Left common carotid artery plus branches (tissue), 1 donor: ENCODE measurements around the genes PRSS27 and SRRM2.

DNA sequence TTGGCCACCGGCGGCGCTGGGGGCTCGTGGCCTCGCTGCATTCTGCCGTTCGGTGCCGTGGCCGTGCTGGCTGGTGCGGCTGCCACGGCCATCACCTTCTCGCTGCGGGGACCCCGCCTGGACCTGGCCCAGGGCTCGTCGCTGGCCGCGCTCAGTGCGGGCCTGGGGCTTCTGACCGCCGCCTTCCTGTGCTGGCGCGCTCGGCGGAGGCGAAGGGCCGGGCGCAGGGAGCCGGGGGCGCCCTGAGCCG is 3.3 kb upstream of the NTN3 start:
- PRO-cap: no peak

GRCh38 chr16:2468158-2468845 is 2.8 kb upstream of the NTN3 start:
- PRO-cap: no peak

DNA sequence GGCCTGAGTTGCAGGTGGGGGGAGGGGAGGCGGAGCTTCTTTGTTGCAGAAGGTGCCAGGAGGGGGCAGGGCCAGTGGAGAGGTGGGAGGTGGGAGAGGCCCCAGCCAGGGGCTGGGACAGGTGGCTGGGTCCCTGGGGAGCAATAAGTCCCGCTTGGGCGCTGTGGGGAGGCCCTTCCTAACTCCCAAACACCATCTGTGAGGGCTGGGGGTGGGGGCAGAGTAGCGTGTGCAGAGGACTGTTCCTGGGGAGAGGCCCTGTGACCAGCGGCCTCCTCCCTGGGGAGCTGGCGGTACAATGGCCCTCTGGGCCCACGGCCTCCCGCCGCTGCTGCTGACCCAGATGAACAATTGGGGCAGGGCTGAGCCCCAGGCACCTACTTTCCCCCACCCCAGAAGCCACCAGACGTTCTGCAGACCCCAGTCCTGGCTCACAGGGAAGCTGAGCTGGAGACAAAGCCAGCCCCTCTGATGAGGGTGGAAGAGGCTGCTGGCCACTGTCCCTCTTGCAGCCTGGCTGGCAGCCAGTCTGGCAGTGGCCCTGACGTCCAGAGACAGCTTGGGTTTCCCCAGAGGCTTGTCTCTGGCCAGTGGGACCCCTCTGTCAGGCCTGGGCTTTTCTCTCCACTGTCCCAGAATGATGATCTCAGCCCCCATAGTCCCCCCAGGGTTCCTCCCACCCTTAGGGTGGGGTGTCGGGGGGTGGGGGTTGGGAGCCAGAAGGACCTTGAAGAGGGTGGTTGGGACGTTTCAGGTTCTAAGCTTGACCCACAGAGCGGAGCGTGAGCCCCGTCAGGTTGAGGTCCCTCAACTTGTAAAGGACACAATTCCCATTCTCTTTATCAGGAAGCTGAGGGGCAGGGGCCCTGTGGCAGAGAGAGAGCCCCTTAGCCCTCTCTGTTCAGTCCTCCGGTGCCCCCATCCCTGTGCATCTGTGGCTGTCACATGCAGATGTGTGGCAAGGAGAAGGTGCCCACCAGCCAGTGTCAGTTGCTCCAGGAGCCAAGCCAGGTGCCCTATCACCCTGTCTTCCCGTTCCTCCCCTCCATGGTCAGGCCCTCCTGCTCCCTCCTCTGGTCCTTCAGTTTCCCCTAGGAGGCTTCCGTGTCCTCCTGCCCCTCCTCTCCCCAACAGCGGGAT is 1.9 kb upstream of the NTN3 start:
- PRO-cap: no peak

DNA sequence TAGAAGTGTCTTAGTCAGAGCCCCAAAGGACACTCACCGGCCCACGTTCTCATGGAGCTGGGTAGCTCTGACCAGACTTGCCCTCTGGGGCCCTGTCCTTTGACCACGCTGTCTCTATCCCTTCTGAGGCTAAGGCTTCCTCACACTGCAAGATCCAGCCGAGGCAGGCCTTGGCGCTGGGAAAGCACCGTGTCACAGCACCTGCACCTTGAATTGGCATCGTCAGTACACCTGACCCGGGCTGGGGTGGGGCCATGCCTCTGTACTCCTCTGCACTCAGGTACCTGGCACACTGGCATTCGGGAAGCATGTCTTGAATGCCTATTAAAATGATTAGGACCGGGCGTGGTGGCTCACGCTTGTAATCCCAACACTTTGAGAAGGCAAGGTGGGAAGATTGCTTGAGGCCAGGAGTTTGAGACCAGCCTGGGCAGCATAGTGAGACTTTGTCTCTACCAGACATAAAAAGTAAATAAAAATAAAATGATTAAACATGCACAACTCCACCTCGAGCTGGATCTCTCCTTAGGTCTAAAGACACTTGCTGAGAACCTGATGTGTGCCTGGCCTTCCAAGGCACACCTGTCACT is 6.1 kb downstream of the TBC1D24 start:
- PRO-cap: no peak

DNA sequence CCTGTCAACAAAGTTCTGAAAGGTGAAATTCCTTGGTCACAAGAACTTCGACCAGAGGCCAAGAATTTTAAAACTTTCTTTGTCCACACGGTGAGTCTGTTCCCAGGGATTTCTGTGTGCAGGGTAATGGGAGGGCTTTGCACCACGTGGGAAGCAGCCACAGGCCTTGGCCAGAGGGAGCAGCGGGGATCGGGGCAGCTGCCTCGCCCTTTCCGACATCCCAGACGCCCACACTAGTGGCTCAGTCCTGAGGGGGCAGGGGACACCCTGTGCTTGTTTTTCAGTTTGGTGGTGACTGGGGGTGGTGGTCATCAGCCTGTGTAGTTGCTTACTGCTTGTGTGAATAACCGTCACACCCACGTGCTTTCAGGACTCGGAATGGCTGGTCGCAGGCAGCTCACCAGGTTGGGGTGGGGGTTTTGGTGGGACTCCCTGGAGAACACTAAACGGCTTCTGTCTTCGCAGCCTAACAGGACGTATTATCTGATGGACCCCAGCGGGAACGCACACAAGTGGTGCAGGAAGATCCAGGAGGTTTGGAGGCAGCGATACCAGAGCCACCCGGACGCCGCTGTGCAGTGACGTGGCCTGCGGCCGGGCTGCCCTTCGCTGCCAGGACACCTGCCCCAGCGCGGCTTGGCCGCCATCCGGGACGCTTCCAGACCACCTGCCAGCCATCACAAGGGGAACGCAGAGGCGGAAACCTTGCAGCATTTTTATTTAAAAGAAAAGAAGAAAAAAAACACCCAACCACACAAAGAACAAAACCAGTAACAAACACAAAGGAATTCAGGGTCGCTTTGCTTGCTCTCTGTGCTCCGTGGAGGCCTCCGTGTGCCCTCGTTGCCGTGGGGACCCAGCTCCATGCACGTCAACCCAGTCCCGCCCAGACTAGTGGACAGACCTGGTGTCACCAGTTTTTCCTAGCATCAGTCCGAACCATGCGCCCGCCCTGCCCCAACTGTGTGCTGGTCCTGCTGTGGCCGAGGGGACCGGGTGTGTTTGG is 59.7 kb downstream of the PDPK1 start:
- PRO-cap: no peak

DNA sequence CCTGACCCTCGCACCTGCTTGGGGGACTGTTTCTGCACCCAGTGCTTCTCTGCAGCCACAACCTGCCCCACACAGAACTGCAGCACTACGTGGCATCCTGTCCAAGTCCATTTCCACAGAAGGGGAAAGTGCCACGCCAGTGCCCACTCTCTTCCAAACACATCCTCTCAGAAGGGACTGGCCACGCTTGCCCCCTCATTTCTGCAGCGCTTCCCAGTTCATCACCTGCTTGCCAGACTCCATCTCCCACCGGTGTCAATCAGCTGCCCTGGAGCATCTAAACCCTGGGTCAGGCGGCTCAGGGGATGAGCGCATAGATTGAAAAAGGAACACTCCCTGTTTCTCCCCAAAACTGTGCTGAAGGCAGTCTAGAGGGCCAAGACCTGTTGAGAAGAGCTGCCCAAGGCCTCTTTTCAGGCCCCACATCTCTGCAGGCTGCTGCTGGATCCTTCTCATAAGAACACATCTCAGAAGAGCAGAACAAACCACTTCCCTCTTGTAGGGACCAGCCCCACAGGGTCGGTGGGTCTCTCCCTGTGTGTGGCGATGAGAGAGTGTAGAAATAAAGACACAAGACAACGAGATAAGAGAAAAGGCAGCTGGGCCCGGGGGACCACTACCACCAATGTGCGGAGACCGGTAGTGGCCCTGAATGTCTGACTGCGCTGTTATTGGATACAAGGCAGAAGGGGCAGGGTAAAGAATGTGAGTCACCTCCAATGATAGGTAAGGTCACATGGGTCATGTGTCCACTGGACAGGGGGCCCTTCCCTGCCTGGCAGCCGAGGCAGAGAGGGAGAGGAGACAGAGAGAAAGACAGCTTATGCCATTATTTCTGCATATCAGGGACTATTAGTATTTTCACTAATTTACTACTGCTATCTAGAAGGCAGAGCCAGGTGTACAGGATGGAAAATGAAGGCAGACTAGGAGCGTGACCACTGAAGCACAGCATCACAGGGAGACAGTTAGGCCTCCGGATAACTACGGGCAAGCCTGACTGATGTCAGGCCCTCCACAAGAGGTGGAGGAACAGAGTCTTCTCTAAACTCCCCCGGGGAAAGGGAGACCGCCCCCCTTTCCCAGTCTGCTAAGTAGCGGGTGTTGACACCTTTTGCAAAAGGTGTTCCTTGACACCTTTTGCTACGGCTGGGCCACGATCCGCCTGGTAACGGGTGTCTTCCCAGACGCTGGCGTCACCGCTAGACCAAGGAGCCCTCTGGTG is 22.1 kb upstream of the KCTD5 start:
- PRO-cap: no peak

DNA sequence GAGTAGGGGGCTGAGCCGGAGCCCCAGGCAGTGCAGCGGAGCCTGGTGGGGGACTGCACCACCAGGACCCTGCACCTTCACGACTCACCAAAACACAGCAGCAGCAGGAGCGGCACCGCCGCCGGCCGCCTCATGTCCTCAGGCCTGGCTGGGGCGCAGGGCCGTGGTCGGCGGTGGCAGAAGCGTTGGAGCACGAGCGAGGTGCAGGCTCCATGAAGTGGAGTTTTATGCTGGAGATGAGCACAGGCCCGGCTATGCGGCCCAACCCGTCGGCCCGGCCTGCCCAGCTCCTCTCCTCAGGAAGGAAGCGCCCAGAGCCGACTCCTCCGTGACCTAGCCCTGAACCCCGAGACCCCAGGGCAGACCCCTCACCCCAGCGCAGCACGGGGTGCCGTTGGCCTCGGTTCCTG is at the start of gene PRSS27:
TSS of gene PRSS27 (minus strand) at position 198 of the 410 bp plus-strand sequence.
- PRO-cap: no peak

- PRO-cap: unidirectional peak, plus-strand start at chr16:2752650; bidirectional peak, plus-strand start at chr16:2752994, minus-strand start at chr16:2752963
Measured at GRCh38 chr16:2752137-2753239, at the start of gene SRRM2. TSS of gene SRRM2 (plus strand) at chr16:2752638.

DNA sequence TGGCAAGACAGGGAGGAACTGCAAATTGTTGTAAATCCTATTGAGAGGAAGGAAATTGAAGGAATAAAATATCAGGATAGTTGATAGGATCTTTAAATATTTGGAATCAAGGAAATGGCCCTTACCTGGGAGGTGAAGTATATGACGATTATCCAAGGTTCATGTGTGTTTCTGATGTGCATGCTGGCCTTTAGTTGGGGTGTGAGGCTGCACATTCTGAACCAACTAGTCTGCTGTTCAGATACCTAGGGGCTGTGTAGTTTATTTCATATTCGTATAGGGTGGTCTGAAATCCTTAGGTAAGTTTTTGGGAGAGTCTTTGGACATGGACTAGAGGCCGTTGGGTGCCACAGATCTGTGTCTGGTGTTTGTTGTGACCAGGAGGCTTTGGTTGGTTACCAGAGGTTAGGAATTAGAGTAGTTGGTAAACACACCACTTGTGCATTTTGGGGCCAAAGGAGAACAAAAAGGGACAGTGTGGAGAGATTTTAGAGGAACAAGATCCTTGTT is 3.1 kb downstream of the SRRM2 start:
- PRO-cap: no peak

- PRO-cap: no peak
Measured at GRCh38 chr16:2764183-2764303, 11.6 kb downstream of the SRRM2 start.

- PRO-cap: no peak
Measured at GRCh38 chr16:2770919-2771538, 6.1 kb downstream of the ELOB start.

DNA sequence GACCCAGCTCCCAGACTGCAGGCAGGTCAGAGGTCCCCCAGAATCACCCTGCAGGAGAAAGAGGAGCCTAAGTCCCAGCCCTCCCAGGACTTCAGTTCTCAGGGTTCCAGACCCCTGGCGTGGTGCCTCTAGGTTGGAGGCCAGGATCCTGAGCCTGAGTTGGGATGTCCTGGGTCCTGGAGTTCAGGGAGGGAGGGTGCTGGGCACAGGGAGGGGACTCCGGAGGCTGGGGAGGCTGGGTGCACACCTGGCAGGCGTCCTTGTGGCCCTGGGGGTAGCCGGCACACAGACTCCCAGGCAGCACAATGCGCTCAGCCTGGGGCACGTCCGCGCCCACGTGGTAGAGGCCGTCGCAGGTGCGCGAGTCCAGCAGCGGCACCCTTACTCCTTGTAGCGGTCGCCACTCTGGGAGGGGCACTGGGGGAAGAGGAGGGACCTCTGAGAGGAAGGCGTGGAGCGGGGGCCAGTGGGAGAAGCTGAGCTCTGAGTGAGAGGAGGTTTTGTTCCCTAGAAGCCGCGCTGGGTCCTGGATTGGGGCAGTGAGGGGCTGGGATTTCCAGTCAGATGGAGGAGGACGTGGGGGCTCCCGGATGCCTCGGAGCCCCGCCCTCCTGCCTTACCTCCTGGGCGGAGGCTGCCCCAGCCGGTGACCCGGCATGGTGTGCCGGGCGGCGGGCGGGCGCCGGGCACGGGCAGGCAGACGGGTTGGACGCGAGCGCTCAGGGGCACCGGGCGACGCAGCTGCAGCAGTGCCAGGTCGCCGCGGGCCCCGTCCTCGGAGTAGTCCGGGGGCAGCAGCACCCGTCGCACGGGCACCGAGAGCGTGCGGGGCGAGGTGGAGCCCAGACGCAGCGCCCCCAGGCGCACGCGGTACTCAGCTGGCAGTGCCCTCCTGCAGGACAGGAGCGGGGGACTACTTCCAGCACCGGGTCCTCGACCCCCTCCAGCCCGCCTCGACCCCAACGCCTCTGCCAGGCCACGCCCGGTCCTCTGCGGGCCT is 2.3 kb downstream of the PRSS33 start:
- PRO-cap: no peak

DNA sequence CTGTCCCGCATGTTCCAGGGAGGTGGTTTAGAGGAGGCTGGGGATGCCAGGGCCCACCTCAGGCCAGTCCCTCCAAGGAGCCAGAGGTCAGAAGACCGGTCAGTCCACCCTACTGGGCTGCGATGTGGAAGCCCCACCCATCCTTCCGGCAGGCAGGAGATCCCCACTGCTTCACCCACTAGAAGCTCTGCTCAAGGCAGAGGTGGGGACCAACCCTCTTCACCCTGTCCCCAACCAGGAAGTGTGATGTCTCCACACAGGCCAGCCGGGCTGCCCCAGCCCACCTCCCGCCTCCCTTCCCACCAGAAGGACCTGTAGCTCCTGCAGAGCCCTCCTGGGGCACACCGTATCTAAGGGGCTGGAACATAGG is 11.8 kb downstream of the ZG16B start:
- PRO-cap: no peak

DNA sequence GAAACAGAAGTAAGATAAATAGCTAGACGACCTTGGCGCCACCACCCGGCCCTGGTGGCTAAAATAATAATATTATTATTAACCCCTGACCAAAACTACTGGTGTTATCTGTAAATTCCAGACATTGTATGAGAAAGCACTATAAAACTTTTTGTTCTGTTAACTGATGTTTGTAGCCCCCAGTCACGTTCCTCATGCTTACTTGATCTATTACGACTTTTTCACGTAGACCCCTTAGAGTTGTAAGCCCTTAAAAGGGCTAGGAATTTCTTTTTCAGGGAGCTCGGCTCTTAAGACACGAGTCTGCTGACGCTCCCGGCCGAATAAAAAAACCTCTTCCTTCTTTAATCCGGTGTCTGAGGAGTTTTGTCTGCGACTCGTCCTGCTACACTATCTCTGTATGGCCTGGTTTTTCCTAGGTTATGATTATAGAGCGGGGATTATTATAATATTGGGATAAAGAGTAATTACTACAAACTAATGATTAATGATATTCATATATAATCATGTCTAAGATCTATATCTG is 4.2 kb upstream of the FLYWCH1 start:
- PRO-cap: no peak

DNA sequence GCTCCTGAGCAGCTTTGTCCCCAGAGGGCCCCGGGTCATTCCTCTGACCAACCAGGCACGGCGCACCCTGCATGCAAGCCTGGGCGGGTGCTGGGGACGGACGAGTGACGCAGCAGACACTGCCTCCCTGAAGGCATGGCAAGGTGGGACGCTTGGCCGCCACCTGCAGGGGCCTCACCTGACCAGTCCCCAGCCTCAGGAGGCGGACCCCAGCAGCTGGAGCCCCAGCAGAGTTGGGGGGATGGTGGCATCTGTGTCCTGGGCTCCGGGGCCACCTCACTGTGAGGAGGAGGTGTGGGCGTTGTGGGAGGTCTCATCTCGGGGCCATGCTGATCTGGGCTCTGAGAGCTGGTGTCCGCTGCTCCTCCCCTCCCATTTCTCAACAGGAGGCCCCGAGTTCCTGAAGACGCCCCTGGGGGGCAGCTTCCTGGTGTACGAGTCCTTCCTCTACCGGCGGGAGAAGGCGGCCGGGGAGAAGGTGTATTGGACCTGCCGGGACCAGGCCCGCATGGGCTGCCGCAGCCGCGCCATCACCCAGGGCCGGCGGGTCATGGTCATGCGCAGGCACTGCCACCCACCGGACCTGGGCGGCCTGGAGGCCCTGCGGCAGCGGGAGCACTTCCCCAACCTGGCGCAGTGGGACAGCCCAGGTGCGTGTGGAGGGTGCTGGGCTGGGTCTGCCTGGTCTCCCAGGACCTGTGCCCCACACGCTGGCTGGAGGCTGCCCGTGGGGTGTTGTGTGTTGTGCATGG is 25.2 kb downstream of the FLYWCH1 start:
- PRO-cap: no peak

GRCh38 chr16:2985746-2986547 is 5.7 kb upstream of the PKMYT1 start:
- PRO-cap: no peak

DNA sequence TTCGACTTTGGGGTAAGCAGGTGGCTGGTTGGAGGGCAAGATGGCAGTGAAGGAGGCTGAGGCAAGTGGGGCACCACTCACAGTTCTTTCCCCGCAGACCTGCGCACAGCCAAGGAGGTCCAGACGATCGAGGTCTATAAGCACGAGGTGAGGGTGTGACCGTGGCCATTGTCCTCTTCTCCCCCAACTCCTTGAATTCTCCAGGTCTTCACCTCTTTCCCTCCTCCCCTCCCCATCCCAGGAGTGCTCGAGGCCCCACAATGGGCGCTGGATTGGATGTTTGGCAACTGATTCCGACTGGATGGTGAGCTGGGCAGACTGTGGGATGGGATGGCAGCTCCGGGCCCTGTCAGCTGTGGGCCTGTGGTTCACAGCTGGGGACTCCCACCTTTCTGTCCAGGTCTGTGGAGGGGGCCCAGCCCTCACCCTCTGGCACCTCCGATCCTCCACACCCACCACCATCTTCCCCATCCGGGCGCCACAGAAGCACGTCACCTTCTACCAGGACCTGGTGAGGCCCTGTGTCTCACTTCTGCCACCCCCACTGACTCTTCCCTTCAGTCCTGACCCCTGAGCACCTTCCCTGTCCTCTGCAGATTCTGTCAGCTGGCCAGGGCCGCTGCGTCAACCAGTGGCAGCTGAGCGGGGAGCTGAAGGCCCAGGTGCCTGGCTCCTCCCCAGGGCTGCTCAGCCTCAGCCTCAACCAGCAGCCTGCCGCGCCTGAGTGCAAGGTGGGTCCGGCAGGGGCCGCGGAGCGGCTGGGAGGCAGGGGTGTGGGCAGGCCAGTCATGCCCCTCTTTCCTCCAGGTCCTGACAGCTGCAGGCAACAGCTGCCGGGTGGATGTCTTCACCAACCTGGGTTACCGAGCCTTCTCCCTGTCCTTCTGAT is 3.2 kb downstream of the THOC6 start:
- PRO-cap: no peak

- PRO-cap: no peak
Measured at GRCh38 chr16:3123486-3123888, 11.1 kb downstream of the ZNF205 start.

- PRO-cap: no peak
Measured at GRCh38 chr16:3149524-3150195, 14.8 kb downstream of the ZNF213 start.

DNA sequence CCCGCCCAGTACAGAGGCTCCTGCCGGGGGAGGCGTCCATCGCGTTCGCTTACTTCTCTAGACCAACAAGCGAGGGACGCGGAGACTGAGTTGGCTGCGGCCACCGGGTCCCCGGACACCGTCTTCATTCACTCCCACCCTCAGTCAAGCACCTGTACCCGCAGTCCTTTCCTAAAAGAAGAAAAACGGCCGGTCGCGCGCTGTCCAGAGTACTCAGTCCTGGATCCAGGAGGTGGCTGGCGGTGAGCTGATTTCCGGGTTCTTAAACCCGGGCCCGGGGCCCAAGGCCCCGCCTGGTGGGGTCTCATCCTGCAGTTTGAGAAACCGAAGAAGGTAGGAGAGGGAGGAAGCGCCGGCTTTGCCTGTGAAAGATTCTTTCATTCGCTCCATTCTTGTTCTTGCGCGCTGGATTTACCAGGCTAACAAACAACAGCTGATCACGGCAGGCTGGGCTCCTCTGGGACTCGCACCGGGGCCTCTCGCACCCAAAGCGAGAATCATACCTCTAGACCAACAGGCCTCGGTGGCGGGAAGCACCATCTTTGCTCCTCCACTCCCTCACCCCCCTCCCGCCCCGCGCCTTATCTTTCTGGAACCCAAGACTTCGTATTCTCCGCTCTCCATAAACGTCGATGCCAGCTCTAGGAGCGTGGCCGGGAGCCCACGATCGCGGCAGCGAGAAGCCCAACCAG is 35.8 kb downstream of the ZNF213 start:
- PRO-cap: no peak